ENCODE data around the genes BCAR1, CPHXL2, CLEC3A and WWOX.

GRCh38 chr16:74738809-74739283 lies 35.8 kb downstream of the FA2H start:
- PRO-cap, 3 experiments: no peak in any of the 3 experiments

DNA sequence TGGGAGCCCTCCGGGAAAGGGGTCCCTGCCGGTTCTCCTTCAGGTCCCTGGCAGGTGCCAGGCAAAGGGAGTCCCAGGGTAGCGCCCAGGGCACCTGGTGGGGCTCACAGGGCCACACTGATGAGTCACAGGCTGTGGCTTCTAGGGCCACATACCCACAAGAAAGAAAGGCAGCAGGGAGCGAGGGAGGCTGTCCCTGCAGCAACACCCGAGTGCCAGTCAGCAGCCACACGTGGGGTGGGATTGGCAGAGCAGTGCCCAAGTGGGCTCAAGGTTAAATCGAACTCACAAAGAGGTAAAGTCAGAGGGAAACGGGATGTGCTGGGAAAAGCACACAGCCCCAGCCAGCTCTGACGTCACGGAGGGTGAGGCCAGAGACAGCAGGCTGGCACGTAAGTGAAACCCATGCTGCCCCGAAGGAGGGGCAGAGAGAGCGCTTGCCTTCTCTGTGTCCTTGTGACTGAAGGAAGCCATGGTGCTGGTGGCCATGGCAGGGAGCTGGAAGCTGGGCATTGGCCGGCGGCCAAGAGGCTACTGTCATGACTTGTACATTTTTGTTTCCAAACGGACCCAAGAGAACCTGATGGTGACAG lies 33.8 kb downstream of the FA2H start:
- PRO-cap, 3 experiments: no peak in any of the 3 experiments

DNA sequence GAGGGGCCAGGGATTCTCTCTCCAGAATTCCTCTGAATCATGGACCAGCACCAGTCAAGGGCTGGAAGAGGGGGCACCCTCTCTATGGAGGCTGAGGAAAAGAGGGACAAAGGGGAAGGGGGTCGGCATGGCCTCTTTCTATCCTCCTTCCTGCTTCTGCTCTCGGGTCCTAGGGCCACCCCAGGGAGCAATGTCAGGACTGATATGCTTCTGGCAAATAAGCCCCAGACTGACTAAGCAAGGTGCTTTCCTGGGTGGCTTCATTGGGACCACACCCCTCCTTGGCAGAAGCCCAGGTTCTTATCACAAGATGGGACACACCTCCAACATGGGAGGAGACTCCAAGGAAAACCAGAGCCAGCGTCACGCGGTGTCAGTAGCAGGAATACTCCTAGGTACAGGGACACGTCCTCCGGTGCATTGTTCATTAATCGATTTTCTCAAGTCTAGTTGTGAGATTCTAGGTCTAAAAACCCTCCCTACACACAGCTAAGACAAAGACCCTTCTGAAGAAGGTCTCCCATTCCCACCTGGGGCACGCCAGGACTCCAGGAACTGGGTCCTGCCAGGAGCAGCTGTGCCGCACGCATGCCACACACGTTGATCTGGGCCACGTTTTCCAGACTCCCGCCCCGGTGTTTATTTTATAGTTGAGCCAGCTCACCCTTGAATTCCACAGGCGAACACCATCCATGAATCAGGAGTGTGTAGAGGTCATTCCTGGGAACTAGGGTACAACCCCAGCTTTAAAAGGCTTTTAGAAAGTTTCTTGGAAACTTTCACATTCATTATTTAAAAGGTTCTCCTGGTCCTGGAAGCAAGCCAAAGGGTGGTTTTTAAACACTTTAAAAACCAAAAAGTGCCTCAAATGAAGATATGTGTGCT lies 30.9 kb downstream of the FA2H start:
- PRO-cap, 3 experiments: no peak in any of the 3 experiments

DNA sequence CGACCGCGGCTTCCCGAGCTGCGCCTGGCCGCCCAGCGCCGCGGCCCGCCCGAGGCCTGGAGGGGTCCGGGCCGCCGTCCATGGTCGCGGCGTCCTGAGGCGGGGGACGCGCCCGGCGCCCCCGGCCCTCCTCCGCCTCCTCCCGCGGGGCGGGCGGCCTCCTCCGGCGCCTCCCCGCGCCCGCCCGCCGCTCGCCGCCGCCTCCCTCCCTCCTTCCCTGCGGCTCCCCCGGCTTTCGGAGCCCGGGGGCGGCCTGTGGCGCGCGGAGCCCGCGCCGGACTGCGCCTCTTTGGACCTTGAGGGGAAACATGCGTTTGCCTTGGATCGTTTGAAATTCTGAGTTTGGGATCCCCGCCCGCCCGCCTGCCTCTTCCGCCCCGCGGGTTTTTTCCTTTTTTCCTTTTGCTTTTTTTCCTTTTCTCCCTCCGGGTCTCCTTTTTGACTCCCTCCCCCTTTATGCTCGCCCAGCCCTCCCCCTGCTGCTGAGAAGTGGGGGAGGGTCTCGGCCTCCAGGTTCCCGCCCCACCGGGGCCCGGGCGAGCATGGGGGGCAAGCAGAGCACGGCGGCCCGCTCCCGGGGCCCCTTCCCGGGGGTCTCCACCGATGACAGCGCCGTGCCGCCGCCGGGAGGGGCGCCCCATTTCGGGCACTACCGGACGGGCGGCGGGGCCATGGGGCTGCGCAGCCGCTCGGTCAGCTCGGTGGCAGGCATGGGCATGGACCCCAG lies 469 bp downstream of the ZNRF1 start:
- PRO-cap, 3 experiments: peak in 2 of 3 experiments; most common plus-strand start position 238 of the sequence (in 1); most common minus-strand start position 134 of the sequence (in 1)

- PRO-cap, 3 experiments: no peak in any of the 3 experiments
These were observed 2.1 kb downstream of the ZNRF1 start for GRCh38 chr16:75000483-75001745.

DNA sequence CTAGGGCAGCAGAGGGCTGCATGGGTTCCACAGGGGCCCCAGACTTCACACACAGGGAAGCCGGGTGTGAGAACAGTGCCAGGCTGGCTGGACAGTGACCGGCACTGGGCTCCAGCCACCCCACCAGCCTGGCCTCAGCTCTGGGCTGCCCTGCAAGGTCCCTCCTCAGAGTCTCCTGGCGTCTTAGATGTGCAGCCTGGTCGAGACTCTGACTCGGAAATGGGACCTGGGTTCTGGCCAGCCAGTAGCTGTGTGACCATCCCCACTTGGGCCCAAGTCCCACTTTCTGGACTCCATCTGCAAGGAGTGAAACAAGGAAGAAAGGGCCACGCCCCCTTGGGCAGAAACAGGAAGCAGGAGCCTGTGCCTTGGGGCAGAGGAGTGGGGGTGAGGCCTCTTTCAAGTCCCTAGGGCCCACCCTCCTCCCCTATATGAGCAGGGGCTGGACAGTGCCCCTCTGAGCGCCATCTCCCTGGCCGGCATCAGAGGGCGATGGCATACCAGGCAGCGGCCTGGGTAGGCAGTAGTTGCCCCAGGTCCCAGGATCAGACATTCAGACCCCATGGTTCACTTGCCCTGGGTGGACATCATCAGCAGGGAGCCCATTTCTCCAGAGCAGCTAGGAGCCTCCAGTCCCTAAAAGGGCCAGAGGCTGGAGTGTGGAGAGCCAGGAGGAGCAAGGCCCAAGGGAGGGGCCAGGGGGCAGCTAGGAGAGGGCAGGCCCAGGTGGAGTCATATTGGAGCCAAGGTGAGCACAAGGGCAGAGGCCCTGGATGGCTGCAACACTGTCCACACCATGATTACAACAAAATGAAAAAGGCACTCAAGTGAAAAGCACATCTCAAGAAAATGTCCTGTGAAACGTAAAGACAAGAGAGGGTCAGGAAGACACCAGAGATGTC lies 7.1 kb downstream of the BCAR1 start:
- PRO-cap, 3 experiments: no peak in any of the 3 experiments

DNA sequence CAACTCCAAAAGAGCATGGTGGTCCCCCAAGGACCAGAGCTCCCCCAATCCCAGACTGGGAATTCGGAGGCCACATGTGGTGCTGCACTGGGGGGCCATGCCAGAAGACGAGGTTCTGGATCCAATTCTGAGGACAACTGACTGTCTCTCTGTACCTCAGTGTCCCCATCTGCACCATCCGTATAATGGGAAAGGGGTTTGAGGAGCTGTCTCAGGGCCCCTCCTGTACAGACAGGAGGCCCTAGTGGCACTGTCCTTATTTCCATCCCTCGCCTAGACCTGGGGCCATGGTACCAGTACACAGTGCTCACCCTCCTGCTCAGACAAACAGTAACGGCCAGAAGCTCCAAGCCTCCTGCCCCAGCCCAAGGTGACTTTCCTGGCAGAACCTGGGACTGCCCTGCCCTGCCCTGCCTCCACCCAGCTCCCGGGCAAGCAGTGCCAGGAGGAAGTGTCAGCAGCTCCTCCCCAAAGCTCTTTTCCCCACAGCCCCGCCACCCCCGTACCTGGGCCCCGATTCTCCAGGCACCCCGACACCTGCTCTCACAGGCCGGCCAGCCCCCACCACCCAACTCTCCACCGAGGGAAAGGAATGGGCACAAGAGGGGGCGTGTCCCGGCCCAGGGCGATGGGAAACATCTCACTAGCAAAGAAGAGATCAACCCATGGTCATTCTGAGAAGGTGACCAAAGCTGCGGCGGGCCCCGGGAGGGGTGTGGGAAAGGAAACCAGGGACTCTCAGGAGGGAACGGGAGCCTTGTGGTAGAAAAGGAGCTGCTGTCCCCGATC lies 1.4 kb downstream of the BCAR1 start:
- PRO-cap, 3 experiments: peak in 2 of 3 experiments; most common plus-strand start position 438 of the sequence (in 2); most common minus-strand start position 325 of the sequence (in 1)

DNA sequence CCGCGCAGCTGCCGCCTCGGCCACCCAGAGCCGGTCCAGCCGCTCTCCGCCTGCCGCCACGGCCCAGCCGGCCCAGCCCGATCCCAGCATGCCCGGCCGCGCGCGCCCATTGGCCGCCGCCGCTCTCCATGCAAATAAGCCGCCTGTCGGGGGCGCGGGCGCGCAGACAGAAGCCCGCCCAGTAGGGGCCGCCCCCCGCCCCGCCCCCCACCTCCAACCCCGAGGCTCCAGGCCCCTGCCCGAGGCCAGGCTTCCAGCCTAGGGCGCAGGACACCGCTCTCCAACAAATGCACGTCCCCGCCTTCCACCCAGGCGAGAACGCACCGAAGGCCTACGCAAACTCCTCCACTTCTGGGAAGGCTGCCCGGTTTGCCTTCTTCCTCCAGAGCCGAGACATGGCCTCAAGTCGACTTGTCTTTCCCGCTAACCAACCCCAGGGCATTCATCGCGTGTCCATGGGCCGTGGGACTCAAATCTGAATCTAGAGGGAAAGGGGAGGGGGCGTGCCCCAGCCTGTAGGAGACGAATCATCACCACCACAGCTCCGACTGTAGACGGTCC lies at the start of gene BCAR1:
TSS of gene BCAR1 (minus strand) at position 37 of the 561 bp plus-strand sequence.
- PRO-cap, 3 experiments: peak in 3 of 3 experiments; most common plus-strand start position 248 of the sequence (in 1); most common minus-strand start position 37 of the sequence (in 3)

GRCh38 chr16:75262053-75262897 lies 10.9 kb upstream of the BCAR1 start:
- PRO-cap, 3 experiments: no peak in any of the 3 experiments

- PRO-cap, 3 experiments: no peak in any of the 3 experiments
These were observed 11.9 kb upstream of the CFDP1 start for GRCh38 chr16:75445274-75445607.

GRCh38 chr16:75527677-75528354 lies 8.1 kb downstream of the CHST5 start:
- PRO-cap, 3 experiments: no peak in any of the 3 experiments

DNA sequence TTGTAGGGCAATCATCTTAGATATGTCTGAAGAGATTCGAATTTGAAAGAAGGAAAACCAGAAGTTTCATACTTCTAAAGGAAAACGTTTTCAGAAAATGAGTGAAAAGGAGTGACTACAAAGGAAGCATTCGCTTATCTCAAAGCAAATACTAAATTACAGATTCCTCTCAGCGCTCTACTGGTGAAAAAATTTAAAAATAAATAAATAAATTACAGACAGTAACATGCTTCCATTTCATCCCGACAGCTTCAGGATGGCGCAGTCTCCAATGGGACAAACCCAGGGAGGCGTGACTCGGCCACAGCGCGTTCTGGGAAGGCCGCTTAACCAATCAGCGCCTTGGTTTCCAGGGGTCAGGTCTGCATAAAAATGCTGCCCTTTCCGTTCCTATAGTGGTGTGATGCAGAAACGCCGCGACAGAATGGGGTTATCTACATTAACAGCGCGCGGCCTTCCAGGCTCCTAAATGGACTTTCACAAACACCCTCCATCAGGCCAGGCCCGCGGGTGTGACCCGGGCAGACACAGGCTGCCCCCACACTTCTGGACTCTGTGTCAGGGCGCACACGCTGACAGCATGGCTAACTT lies 958 bp downstream of the TMEM231 start:
- PRO-cap, 3 experiments: peak in 3 of 3 experiments; most common plus-strand start position 395 of the sequence (in 2); most common minus-strand start position 253 of the sequence (in 2)

- PRO-cap, 3 experiments: no peak in any of the 3 experiments
These were observed 4.0 kb upstream of the TMEM231 start for GRCh38 chr16:75559916-75560574.

- PRO-cap, 3 experiments: no peak in any of the 3 experiments
These were observed at the start of gene CPHXL2 for GRCh38 chr16:75676916-75677397. Gene CPHXL2, minus strand, starts transcription at chr16:75677009.

DNA sequence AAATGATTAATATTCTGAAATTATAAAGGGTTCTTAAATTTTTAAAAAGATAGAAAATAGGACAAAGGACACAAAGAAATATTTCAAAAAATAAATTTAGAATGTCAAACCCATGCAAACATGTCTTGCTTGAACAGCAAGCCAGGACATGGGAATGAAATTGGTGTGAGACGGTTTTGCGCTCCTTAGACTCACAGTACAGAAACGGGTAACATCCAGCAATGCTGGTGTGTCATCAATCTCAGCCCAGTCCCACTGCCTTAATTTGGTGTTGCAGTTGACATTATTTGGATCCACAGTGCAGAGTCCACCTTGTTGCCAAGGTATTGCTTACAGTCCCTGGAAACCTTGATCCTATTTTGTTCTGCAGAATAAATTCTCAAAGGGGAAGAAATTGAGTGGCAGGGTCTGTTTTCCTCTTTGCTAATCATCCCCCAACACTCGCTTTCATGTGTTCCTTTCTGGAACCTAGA lies 311.6 kb upstream of the MON1B start:
- PRO-cap, 3 experiments: no peak in any of the 3 experiments

DNA sequence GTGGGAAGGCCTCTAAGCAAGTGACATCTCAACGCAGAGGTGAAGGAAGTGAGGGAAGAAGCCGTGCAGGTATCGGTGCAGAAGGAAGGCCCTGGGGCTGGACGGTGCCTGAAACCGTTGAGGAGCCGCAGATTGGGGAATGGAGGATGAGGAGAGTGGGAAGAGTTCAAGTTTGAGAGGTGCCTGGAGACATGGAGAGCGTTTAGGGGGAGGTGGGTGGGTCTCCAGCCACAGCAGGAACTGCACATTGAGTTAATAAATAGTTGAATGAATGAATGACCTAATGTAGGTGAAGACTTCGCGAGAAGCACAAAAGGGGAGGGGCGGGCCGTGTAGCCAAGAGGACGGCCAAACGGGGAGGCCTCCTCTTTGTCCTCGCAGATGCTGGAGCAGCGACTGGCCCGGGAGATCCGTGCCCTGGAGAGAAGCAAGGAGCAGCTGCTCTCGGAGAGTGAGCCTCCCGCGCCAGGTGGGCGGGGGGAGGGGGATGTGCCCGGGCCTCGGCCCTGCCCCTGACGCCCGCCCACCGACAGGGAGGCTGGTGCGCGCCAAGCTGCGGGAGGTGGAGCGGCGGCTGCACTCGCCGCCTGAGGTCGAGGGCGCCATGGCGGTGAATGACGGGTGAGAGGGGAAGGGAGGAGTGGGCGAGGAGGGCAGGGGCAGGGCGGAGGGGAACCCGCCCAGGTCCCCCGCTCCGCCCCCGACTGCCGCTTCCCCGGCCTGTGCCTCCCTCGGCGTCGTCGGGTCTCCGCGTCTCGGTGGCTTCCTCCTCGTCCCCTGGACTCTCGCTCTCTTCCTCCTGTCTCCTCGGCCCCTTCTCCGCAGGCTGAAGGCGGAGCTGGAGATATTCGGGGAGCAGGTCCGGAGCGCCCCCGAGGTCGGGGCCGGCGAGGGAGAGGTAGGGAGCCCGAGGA lies 12.8 kb downstream of the SYCE1L start:
- PRO-cap, 3 experiments: no peak in any of the 3 experiments

GRCh38 chr16:77788040-77788410 lies 339 bp upstream of the VAT1L start:
- PRO-cap, 3 experiments: no peak in any of the 3 experiments

GRCh38 chr16:77833804-77834367 lies 45.5 kb downstream of the VAT1L start:
- PRO-cap, 3 experiments: no peak in any of the 3 experiments

DNA sequence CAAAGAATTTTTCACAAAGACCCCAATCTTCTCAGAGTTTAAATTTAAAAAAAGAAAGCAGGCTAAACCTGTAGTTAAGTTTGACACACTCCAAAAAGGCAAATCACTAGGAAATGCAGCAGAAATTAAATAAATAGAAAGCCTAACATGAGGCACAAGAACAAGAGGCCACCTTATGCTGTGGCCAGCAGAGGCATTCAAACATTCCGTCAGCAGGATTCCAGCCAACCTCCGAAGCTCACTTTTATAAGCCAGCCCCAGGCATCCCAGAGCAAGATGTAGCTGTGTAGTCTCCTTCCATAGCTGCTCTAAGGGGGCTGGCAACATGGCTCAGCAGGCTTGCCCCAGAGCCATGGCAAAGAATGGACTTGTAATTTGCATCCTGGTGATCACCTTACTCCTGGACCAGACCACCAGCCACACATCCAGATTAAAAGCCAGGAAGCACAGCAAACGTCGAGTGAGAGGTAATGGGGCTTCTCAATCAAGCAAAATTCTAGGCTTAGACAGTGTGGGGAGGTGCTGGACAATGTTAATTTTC lies at the start of gene CLEC3A:
TSS of gene CLEC3A (plus strand) at position 274 of the 541 bp plus-strand sequence.
- PRO-cap, 3 experiments: no peak in any of the 3 experiments

GRCh38 chr16:78099014-78100403 lies at the start of gene WWOX:
Gene WWOX, plus strand, starts transcription at chr16:78099654.
- PRO-cap, 3 experiments: peak in 3 of 3 experiments; most common plus-strand start chr16:78099656 (in 3); most common minus-strand start chr16:78099310 (in 2)

All from Metastatic Breast Carcinoma in the Ovary (tissue), 3 donors.